Skin of body (tissue), 2 donors: ENCODE data around the gene CTNNBIP1.

- RAMPAGE, long total RNA: no peak
Measured at GRCh38 chr1:9263323-9263815, 28.8 kb downstream of the H6PD start.

GRCh38 chr1:9270116-9270978 is 22.3 kb upstream of the SPSB1 start:
- RAMPAGE, long total RNA: no peak

- RAMPAGE, long total RNA: no peak
Measured at GRCh38 chr1:9289897-9290486, 2.7 kb upstream of the SPSB1 start.

DNA sequence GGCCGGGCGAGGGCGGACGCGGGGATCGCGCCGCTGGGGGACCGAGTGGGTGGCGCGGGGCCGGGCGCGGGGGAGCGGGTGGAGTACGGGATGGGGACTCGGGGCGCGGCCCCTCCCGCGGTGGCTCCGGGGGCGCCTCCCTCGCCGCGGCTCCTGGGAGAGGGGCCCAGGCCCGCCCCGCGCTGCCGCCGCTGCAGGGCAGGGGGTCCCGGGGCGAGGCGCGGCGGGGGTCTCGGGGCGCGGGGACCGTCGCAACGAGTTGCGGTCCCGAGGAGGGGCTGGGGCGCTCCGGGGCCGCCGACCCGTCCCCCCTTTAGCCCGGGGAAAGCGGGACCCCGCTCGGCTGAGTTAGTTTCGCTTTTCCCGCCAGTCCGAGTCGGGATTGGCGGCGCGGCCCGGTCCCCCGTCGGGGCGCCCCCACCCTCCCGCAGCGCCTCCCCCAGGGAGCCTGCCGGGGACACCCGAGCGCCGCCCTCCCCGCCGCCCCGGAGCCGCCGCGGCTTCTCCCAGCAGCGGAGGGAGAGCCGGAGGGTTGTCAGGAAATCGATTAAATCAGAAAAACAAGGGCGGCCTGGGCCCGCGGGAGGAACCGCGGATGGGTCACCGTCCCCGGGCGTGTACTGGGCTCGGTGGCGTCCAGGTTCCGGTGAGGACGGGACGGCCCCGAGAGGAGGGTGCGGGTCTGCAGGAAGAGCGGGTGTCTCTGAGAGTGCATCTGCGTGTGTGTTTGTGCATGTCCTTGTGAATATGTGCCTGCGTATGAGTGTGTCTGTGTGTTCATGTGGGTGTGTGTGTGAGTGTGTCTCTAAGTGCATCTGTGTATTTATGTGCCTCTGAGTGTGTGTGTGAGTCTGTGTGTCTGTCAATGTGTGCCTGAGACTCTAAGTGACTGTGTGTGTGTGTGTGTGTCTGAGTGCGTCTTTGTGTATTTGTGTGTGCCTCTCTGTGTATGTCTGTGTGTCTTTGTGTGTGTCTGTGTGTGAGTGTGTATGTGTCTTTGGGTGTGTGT is 749 bp downstream of the SPSB1 start:
- RAMPAGE, long total RNA: no peak

DNA sequence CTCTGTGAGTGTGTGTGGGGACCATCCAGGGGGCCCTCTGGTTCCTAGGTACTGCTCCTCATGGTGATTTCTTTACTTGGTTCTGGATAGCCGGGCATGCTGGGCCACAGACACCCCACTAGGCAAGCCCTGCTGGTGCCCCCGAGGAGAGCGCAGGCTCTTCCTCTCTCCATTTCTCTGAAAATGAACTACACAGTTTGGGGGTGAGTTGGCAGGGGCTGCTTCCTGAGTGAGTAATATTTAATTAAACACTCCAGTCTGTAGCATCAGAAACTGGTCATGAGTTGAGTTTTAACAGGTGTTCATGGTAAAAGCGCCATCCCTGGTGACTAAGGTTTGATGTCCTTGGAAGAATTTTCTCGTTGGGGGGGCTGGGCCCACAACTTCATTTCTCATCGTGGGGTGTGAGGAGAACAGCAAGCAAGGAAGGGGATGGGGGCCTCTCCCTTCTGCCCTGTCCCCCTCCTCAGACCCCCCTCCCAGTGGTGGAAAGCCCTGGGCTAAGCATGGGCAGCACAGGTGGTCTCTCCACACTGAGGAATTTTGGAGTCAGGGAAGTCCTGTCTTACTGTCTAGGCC is 1.8 kb downstream of the SPSB1 start:
- RAMPAGE, long total RNA: no peak

DNA sequence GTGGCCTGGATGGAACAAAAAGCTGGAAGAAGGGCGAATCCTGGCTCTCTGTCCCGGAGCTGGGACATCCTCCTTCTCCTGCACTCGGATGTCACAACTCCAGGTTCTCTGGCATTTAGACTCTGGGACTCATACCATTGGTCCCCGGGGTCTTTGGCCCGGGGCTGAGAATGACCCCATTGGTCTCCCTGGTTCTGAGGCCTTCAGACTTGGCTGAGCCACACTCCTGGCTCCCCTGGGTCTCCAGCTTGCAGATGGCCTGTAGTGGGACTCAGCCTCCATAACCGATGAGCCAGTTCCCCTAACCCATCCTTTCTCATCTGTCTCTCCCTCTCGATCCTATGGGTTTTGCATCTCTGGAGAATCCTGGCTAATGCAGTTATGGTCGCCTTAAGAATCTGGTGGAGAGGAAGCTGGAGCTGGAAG is 11.4 kb downstream of the SPSB1 start:
- RAMPAGE, long total RNA: no peak

GRCh38 chr1:9306380-9306627 is 13.6 kb downstream of the SPSB1 start:
- RAMPAGE, long total RNA: no peak

DNA sequence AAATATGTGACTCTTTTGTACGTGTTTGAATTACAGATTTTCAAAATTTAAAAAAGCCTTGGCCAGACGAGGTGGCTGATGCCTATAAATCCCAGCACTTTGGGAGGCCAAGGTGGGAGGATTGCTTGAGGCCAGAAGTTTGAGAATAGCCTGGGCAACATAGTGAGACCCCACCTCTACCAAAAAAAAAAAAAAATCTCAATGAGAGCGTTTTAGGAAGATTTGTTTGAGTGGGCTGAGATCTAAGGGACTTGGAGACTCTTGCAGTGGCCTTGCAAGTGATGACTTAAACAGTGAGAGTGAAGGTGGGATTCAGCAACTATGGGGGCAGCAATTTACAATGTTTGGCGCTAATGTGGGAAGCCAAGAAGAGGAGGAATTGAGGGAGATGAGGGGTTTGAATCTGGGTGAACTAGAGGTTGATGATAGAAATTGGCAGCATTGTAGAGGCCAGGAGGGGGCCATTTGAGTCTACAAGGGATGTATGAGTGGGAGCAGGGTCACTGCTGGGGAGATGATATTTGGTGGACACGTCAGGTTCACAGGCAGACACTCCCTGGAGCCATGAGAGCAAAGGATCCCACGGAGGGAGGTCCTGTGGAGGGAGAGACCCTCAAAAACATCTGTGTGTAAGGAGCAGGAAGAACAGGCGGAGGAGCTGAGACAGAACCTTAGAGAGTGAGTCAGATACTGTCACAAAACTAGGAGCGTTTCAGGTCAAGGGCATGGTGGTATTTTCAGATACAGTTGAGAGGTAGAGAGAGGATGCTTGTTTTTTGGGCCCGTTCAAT is 39.5 kb downstream of the SPSB1 start:
- RAMPAGE, long total RNA: no peak

DNA sequence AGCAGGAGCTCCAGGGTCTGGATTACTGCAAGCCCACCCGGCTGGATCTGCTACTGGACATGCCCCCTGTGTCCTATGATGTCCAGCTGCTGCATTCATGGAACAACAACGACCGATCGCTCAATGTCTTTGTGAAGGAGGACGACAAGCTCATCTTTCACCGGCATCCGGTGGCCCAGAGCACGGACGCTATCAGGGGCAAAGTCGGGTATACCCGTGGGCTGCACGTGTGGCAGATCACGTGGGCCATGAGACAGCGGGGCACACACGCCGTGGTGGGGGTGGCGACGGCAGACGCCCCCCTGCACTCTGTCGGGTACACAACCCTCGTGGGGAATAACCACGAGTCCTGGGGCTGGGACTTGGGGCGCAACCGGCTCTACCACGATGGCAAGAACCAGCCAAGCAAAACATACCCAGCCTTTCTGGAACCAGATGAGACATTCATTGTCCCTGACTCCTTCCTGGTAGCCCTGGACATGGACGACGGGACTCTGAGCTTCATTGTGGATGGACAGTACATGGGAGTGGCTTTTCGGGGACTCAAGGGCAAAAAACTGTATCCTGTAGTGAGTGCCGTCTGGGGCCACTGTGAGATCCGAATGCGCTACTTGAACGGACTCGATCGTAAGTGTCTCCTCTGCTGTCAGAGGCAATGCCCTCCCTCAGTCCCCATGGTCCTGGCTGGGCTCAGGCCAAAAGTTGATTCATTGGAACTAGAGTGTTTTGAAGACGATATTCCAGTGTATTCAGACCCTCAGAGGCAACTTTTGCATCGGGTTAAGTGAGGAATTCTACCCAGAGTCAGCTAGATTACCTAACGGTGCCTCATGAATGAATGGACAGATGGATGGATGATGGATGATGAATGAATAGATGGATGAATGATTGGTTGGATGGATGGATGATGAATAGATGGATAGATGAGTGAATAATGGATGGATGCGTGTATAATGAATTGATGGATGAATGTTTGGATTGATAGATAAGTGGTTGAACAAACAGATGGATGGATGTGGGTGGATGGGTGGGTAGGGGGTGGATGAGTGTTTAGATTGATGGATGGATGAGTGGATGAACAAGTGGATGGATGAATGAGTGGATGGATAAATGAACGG is 63.6 kb downstream of the SPSB1 start:
- RAMPAGE, long total RNA: no peak

DNA sequence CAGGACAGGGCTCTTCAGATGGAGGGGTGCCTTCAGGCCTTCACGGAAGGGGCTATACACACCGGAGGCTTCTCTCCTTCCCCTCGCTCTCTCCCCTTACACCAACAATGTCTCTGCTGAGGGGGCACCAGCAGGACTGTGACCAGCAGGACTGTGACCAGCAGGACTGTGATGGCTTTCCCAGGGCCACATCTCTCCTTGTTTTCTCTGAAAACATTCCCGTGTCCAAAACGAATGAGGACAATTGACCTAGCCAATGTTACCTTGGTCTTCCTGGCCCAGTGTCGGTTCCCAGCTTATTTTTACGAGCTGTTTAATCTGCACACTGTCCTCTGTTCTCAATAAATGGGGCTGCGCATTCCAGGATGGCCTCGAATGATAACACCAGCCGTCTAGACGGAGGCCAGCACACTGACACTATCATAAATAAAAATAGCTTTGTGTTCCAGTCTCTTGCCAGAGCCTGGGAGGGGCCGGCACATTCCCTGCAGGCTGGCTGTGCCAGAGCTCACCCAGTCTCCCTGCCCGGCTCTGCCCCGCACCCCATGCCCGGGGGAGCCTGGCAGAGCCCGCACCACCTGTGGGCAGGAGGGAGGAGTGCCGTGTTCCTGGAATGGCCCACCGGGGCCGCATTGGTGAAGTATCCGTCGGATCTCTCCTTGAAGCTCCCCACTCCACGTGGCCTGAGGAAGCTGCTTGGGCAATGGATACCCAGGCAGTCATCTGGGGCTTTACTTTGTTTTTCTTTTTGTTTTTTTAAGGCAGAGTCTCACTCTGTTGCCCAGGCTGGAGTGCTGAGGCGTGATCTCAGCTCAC is 92.0 kb downstream of the SPSB1 start:
- RAMPAGE, long total RNA: no peak

DNA sequence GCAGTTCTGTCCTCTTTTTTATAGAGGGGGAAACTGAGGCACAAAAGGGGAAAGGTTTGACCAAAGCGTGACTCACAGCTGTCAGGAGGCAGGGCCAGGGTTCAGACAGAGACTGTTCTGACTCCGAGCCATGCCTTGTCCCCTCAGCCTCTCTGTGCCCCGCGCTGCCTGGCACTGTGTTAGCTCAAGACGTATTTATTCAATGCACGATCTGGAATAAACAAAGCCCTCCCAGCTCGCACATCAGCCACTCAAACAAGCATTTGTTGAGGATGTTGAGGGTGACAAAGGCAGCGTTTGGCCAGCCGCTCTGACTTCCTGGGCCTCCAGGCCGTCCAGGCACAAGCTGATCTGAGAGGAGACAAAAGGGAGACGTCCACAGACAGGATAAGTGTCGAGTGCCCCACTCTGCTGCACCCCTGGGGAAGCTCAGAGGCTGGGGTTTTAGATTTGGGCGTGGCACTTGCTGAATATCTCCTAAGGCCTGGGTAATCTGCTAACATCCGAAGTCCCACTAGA is 95.7 kb downstream of the SPSB1 start:
- RAMPAGE, long total RNA: no peak

DNA sequence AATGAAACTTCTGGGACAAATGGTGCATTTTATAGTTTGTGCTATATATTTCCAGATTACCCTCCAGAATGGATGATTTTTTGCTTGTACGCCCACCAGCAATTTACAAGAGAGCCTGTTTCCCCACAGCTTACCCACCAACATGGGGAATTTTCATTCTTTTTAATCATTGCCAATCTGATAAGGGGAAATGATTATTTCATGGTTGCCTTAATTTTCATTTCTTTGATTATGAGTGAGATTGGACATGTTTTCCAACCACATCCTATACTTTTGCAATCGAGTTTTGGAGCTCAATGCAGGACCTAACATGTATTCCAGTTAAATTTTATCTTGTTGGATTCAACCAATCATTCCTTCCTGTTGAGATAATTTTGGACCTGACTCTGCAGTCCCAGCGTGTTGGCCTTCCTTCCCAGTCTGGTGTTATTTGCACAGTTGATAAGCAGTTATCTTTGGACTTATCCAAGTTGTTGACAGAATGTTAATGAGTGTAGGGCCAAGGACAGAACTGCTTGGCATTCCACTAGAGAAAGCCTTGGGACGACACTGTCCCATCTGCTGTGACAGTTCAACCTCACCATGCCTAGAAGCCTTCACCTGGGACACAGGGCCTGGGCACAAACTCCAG is 104.3 kb upstream of the SLC25A33 start:
- RAMPAGE, long total RNA: no peak

- RAMPAGE, long total RNA: no peak
Measured at GRCh38 chr1:9447086-9447669, 92.1 kb upstream of the SLC25A33 start.

DNA sequence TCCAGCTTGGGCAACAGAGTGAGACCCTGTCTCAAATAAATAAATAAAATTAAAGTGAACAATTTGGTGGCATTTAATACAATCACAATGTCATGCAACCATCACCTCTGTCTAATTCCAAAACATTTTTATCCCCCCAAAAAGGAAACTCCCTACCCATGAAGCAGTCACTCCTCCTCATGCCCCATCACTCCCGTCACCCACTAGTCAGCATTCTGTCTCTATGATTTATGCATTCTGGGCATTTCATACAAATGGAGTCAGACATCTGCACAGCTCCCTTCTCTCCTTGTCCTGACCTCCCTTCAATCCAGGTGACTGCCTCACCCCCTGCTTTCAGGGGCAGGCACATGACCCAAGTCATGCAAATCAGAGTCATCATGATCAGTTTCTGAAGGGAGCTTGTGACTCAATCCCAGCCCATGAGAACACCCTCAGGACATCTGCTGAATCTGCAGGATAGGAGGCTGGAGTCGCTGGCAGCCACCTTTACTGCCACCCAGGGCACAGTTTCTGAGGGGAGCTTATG is 62.6 kb upstream of the SLC25A33 start:
- RAMPAGE, long total RNA: no peak

DNA sequence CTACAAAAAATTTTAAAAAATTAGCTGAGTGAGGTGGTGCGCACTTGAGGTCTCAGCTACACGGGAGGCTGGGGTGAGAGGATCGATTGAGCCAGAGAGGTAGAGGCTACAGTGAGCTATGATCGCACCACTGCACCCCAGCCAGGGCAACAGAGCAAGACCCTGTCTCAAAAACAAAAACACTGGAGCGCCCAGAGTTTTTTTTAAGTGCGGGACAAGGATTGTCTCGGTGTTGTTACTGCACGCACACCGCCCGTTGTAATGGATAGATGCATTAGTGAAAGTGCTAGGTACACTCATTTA is 37.1 kb downstream of the PIK3CD start:
- RAMPAGE, long total RNA: no peak

- RAMPAGE, long total RNA: no peak
Measured at GRCh38 chr1:9731127-9731505, 79.6 kb downstream of the PIK3CD start.

- RAMPAGE, long total RNA: no peak
Measured at GRCh38 chr1:9824453-9825050, 787 bp upstream of the CLSTN1 start.

- RAMPAGE, long total RNA: no peak
Measured at GRCh38 chr1:9852433-9852879, 28.7 kb upstream of the CLSTN1 start.

- RAMPAGE, long total RNA: no peak
Measured at GRCh38 chr1:9909921-9910451, at the start of gene CTNNBIP1. CTNNBIP1 (minus strand) TSS chr1:9910269.

DNA sequence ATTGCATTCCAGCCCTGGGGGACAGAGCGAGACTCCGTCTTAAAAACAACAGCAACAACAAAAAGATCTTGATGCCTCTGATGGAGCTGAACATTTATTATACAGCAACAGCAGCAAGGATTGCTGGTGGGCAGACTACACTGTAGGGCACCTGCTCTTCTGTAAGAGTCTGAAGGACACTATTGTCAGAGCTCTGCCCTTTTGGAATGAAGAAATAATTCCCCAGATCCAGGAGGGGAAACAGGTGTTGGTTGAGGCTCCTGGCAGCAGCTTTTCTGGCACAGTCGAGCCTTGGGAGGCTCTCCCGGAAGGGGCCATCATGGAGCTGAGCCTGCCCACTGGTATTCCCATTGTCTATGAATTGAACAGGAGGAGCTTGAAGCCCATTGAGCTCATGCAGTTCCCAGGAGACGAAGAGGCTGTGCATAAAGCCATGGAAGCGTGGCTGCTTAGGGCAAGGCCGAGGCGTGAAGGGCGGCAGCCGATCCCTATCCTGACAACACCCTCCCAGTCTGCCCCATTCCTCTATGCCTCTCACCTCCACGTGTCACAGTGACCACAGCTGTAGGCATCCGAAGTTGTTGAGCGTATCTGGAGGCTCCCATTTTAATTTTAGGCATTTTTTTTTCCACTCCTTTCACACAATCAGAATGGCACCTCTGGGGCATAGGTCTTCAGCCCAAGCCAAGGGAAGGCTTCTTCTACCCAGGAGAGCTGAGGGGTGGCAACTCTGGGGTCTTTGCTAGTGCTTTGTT is 26.6 kb downstream of the UBE4B start:
- RAMPAGE, long total RNA: no peak